AG09319 (cell line): Measurements from ENCODE around the gene ANKRD33B.

DNA sequence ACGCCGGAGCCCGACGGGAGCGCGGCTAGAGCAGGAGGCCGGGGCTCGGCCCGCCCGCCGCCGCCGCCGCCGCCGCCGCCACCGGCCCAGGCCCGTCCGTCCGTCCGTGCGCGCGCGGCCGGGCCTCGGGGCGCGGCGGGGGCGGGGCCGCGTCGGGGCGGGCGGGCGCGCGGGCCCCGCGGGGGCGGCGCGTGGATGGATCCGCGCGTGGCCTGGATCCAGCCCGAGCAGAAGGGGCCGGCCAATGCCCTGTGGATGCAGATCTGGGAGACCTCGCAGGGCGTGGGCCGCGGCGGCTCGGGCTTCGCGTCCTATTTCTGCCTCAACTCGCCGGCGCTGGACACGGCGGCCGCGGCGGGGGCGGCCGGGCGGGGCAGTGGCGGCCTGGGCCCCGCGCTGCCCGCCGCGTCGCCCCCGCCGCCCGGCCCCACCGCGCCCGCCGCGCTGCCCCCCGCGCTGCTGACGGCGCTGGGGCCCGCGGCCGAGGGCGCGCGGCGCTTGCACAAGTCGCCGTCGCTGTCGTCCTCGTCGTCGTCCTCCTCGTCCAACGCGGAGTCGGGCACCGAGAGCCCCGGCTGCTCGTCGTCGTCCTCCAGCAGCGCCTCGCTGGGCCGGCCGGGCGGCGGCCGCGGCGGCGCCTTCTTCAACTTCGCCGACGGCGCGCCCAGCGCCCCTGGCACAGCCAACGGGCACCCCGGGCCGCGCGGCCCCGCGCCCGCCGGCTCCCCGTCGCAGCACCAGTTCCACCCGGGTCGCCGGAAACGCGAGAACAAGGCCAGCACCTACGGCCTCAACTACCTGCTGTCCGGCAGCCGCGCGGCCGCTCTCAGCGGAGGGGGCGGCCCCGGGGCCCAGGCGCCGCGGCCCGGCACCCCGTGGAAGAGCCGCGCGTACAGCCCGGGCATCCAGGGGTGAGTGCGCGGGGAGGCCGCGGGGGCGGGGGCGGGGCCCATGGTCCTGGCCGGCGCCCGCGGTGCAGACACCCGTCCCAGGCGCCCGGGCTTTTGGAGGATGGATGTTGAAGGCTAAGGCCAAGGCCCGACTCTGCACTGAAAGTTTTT lies 887 bp downstream of the TENT4A start:
- RRBS, result 1% methylated on average over 72 of the region's 175 CpGs

DNA sequence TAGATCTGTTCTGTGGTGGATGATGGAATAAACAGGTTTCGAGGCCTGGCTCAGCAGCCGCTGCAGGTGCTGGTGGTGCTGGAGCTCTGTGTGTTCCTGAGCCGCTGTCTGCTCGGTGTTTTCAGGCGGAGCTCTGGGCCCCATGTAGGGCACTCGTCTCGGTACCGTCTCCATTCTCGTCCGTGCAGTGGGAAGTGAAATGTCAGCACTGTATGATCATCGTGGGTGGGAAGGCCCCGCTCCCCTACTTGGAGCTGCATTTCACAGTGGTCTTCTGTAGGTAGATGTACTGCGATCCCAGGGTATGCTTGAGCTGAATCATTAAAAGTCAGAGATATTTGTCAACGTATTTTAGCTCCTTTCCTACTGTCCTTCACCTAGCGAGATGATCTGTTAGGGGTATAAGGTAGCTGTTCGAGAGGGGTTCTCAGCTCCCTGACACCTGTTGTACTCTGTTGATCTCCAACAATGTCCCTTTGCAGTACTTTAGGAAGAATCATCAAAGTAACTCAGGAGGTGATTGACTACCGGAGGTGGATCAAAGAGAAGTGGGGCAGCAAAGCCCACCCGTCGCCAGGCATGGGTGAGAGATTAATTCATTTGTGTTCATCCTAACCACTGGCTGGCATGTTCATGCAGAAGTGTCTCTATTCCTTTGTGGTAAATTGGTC lies 36.0 kb downstream of the TENT4A start:
- RRBS, result no CpG with 5 or more reads among the region's 19 CpGs

DNA sequence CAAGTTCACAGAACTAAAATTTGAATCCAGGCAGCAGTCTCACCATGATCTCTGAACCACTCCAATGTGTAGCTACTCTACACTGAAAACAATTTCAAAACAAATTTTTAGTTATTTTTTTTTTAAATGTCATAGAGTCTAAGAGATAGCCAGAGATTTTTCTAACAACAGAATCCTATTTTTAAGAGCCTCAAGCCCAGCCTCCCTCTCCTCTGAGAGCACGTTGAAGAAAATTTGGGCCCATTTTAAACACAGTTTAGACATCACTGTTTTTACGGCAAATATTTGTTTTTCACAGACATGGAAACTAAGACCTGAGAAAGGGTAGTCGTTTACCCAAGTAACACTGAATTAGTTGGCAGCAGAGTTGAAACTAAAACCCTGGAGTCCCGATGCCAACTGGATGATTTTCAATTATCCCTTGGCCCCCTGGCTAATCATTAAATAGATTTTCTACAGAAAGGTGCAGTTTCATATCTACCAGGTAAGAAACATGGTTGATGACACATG lies 137.1 kb downstream of the SEMA5A start:
- RRBS, result no CpG with 5 or more reads among the region's 4 CpGs

DNA sequence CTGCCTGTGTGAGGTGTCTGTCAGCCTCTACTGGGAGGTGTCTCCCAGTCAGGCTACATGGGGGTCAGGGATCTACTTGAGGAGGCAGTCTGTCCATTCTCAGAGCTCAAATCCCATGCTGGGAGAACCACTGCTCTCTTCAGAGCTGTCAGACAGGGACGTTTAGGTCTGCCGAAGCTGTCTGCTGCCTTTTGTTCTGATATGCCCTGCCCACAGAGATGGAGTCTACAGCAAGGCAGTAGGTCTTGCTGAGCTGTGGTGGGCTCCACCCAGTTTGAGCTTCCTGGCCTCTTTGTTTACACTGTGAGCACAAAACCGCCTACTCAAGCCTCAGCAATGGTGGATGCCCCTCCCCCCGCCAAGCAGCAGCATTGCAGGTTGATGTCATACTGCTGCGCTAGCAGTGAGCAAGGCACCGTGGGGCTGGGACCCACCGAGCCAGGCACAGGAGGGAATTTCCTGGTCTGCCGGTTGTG lies 233.2 kb downstream of the ATPSCKMT start:
- RRBS, result no CpG with 5 or more reads among the region's 8 CpGs

- RRBS, result no CpG with 5 or more reads among the region's 6 CpGs
Observed at GRCh38 chr5:10303459-10304242, 4.1 kb downstream of the CMBL start.

- RRBS, result no CpG with 5 or more reads among the region's 13 CpGs
Observed at GRCh38 chr5:10335651-10336286, 17.7 kb upstream of the MARCHF6 start.

GRCh38 chr5:10381716-10382064 lies 28.2 kb downstream of the MARCHF6 start:
- RRBS, result no CpG with 5 or more reads among the region's 4 CpGs

DNA sequence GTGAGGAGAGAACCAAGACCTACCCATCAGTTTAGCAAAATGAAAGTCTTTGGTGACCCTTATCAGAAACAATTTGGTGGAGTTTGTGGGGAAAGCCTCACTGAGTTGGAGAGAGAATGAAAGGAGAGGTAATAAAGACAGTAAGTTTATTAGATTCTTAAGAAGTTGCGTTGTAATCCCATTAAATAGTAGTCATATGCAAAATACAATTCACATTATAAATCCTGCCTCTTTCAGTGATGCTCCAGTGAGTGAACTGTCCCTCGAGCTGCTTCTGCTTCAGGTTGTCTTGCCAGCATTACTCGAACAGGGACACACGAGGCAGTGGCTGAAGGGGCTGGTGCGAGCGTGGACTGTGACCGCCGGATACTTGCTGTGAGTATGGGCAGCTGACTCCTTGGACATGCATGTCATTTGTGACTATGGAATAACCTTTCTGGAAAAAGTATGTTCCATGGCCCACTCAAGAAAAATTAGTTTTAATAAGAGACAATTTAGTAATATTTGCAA lies 31.7 kb upstream of the ROPN1L start:
- RRBS, result no CpG with 5 or more reads among the region's 8 CpGs

DNA sequence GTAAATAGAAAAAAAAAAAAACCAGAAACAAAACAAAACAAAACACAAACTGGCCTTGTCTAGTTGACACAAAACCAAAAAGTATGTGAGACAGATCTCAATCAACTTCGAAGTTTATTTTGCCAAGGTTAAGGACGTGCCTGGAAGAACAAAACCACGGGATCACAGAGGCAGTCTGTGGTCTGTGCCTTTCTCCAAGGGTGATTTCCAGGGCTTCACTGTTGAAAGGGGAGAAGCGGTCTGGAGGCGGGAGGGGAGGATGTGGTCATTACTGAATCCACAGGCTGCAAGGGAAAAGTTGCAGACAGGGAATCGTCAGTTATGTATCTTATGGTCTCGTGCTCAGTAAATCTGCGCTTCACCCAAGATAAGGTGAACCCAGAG lies 25.6 kb downstream of the ROPN1L start:
- RRBS, result no CpG with 5 or more reads among the region's 8 CpGs

DNA sequence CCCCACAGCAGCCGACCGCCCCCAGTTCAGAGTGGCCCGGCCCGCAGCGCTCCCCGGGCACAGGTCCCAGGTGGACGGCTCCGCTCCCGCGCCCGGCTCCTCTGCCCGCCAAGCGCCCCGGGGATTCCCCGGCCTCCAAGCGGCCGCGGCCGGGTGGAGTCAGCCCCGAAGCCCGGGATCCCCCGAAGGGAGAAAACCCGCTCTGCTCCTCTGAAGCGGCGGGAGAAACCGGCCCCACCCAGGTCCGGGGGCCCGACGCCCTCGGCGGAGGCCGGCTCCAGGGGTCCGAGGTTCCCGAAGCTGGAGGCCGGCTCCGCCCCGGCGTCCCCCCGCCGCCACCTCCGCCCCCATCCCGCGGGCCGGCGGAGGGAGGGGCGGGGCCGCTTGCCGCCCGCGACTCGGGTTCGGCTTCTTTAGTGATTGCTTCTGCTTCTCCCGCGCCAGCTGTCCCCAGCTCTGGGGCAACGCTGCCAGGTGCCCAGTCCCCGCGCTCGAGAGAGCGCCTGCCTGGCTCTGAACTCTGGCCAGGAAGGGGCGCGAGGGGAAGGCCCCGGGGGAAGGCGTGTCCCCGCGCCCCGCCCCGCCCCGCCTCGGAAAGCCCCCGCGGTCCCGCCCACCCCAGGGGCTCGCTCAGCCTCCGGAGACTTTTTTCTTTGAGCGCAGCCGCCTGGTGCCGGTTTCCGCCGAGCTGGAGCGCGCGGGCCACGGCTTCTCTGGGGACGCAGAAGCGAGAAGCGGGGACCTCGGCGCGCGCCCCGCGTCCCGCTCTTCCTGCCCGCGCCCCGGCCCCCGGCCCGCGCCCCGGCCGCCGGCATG lies at the start of gene ANKRD33B:
Gene ANKRD33B (plus strand): TSS at position 416 of the 816 bp plus-strand sequence.
- RRBS, result 1% methylated on average over 30 of the region's 102 CpGs

DNA sequence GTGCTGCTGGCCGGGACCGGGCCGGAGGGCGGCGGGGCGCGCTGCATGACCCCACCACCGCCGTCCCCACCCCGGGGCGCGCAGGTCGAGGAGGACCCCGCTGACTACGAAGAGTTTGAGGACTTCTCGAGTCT lies 468 bp downstream of the ANKRD33B start:
- RRBS, result 2% methylated on average over 8 of the region's 16 CpGs

GRCh38 chr5:10679559-10680416 lies 81.2 kb downstream of the DAP start:
- RRBS, result no CpG with 5 or more reads among the region's 17 CpGs

GRCh38 chr5:10724682-10725722 lies 36.0 kb downstream of the DAP start:
- RRBS, result no CpG with 5 or more reads among the region's 17 CpGs

- RRBS, result no CpG with 5 or more reads among the region's 3 CpGs
Observed at GRCh38 chr5:11063714-11064022, 302.6 kb upstream of the DAP start.

DNA sequence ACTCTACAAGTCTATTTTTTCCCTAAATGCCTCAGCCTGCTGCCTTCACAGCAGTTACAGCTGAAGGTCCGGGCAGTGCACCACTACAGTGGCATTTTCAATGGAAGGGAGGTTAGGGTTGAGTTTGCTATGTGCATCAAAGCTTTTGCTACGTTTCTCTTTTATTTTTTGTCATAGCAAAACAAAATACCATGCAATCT lies 193.7 kb downstream of the CTNND2 start:
- RRBS, result no CpG with 5 or more reads among the region's 2 CpGs

DNA sequence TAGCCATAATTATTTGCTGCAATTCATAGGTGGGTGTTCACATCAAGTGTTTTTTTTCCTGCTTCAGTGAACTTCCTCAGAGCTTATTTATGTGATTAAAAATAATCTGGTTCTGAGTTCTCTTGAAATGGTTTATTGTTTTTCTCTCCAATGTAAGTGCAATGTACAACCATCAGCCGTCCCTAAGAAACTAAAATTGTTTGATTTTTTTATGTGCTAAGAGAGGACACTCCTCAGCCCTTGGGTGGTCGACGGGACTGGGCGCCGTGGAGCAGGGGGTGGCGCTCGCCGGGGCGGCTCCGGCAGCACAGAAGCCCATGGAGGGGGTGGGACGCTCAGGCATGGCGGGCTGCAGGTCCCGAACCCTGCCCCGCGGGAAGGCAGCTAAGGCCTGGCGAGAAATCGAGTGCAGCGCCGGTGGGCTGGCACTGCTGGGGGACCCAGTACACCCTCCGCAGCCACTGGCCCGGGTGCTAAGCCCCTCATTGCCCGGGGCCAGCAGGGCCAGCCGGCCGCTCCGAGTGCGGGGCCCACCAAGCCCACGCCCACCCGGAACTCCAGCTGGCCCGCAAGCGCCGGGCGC lies 669.6 kb upstream of the CTNND2 start:
- RRBS, result no CpG with 5 or more reads among the region's 32 CpGs

- RRBS, result no CpG with 5 or more reads among the region's 9 CpGs
Observed at GRCh38 chr5:14154024-14154457, 10.9 kb downstream of the TRIO start.

DNA sequence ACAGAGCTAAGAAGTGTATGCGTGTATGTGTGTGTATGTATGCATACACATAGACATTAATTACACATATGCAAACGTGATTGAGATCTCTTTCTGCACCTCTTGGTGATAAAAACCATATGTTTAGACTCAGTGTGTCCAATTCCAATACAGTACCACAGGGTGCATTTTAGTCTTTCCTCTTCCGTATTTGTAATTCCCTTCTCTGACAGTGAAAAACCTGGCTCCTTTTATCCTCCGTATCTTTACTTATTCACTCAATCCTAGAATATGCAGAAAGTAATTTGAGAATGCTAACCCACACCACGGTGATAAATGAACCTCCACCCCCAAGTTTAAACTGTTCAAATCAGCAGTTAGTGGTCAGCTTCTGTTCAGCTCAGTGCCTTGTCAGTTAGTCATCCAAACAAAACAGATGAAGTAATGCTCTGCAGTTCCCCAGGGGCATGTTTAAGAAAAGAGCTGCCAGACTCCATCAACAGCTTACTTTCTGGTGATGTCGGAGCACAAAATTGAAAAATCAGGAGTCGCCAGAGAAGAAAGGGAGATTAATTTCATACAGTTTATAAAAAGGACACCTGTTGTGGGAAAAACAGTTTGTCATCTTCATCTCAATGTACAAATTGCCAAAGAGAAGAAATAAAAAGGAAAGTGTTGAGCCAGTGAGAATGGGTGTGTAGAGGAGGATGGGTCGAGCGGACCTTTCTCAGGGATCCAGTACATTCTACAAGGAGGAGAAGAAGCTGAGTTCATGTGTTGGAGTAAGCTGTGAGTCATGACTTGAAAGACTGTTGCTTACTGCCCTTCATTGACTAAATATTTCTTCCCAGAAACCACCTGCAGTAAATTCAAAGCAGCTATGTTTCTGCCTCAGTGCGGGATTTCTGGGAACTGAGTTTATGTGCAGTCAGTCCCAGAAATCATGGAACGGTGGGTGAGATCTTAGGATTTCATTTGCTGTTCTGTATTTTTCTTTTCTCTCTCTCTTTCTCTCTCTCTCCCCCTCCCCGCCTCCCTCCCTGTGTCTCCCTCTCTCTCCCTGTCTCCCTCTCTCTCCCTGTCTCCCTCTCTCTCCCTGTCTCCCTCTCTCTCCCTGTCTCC lies 13.6 kb downstream of the TRIO start:
- RRBS, result no CpG with 5 or more reads among the region's 12 CpGs

DNA sequence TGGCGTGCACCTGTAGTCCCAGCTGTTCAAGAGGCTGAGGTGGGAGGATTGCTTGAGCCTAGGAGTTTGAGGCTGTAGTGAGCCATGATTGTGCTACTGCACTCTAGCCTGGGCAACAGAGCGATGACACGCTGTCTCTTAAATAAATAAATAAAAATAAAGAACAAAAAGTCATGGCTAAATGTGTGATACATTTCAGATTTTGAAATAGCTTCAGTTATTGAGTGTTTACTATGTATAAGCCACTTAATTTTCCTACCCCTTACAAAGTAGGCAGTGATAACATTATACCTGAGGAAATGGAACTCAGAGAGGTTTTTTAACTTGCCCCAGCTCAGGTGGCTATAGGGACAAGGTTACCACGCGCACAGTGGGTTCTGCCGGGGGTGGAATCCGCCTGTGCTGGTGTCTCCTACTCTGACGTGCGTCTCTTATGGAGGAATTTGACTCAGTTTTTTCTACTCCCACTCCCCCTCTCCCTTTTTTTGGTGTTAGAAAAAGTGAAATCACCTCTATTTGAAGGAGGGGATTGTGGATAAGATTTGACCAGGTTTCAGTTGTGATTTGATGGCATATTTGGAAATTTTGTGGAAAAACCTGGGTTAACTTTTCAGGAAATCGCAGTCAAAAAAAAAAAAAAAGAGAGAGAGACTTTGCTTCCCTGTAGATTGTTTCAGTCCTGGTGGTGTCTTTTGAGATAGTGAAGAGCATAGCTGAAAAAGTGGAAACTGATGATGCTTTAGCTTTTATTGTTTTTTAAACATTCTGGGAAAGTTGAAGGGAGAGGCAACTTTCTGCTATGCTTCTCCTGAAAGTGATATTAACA lies 15.8 kb downstream of the TRIO start:
- RRBS, result no CpG with 5 or more reads among the region's 10 CpGs

DNA sequence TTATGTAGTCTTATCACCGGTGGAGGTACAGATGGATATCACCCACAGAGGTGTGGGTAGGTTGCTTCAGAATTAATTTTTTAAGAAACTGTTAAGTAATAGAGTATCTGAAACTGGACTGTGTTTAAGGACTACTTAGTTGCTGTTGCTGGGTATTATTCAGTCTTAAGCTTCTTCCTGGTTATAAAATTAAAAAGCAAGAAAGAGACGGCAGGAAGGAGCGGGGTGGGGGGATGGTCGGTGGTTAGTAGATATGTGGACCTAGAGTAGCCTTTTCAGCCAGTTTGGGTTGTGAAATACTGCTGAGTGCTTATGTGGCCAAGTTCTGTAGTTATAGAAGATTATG lies 28.4 kb downstream of the TRIO start:
- RRBS, result 93% methylated on average over 1 of the region's 4 CpGs